Skin of body (tissue), 2 donors: ENCODE data around the gene TCTN3.

GRCh38 chr10:95422194-95422881 lies 131.5 kb upstream of the PDLIM1 start:
- RAMPAGE, long total RNA = no peak

DNA sequence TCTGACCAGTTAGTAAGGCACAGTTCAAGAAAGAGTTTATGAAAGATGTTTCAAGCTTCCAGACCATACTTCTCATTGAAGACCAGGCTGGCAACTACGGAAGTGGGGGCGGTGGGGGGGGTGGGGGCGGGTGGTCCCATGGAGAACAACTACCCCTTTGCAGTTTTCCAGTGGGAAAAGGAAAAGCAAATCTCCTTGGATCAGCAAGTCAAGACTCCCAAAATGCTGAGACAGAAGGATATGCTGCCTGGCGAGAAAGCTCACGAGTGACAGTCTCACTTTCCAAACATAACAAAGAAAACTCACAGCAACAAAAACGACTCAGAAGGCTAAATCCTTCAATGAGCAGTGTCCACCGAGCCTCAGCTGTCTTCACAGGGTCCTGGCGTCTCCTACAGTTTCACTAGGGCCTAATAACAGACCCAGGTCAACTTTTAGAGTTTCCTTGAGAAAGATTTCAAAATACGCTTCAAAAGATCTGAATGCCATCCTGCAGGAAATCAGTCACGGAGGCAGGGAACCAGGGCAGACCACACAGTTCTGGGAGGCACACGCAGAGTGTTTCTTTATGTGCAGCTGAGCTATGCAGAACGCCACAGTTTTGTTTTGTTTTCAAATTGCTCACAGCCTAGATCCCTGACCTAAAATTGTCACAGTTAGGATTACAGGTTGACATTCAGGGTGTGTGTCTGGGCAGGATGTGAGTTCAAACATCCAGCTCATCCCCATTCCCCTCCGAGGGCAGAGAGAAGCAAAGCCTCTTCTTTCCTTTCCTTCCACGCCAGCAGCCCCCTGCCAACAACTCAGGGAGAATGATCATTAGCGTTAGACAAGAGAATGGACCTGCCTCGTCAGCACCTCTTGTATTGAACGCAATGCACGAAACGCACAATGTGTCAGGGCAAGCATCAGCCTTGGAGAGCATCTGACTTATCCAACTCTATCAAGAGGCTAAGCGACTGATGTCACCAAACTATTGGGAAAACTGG lies 128.0 kb downstream of the SORBS1 start:
- RAMPAGE, long total RNA = no peak

DNA sequence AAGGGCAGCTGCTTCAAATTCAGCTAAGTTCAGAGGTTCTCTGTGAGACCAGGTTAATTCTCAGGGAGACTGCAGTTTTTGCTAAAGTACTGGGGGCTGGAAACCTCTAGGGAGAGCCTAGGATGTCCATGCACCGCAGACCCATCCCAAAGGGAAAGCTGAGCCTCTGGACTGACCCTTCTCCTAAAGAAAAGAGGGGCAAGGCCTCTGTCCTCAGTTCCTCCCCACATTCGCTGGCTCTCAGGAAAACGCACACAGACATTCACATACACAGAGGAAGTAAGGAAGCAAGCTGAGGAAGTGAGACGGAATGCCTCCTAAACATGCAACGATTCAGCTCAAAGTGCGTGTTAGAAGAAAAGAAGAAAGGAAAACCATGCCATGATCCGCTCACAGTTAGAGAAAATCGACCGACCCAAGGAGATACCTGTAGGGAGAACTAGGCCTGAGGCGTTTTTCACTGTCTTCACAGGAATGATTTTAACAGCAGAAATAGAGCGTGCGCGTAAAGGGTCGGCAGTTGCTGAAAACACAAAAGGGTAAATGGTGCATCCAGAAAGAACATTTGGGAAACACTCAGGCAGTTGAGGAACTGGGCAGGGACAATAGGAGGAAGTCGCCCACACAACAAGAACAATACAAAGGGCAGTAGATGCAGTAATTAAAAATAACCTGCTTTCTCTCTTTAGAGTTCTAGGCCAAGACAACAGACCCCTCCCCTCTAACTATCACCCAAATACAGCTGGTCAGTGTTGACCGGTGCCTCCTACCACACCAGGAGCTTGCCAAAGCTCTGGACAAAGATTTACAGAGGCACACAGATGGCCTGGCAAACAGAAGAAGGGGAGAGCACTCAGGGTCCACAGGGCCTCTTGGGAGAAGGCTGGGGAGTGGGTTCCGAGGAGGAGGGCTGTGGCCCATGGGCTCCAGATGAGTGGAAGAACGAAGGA lies 126.7 kb downstream of the SORBS1 start:
- RAMPAGE, long total RNA = no peak

DNA sequence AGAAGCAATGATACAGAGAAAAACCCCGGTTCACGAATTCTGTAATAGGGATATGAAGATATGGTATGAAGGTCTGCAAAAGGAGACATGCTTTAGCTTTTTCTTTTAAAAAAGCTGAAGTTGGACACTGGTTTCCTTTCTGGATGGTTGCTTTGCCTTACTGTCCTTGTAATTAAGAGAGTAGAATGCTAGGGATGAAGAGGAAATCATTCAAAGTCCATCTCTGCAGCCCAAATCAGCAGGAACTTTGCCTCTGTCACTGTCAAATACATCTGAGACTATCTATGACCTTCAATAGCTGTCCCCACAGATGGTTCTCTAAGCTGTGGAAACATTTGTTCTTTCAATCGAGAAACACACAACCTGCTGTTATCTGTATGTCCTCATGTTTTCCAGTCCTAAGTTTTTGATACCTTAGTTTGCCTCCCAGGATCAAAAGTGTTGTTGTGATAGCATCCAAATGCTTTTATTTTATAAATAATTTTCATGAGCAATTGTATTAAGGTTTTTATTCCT lies 117.5 kb downstream of the SORBS1 start:
- RAMPAGE, long total RNA = no peak

- RAMPAGE, long total RNA = no peak
Observed at GRCh38 chr10:95511225-95512358, 49.6 kb downstream of the SORBS1 start.

DNA sequence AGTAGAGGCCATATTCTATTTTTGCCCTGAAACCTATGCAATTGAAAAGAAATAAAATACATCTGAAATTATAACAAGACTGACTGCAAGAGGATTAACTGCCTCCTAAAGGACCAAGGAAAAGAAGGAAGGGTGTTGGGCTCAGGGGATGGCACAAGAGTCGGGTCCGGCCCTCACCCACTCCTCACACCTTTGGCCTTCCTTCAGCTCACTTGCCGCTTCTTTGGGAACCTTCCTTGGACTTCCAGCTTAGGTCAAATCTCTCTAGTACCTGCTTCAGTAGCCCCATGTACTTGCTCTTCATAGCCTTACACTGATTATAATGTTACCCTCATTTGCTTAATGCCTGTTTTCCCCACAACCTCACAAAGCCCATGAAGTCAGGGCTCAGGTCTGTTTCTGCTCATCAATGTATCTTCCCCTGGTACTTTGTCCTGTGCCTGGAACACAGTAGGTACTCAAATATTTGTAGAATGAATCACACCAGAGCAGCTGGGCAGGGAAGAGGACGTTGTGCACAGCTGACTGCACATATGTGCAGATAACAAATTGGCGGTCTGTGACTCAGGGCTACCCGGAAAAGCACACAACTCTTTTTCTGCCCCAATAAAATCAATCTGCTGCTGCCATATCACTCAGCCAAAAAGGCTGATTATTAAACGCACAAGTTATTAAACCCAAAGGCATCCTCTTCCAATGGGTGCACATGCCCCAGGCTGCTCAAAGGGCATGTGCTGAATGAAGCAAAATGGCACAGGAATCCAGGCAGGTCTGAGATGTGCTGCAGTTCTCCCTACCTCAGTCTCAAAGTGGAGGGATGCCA lies 43.8 kb downstream of the SORBS1 start:
- RAMPAGE, long total RNA = no peak

DNA sequence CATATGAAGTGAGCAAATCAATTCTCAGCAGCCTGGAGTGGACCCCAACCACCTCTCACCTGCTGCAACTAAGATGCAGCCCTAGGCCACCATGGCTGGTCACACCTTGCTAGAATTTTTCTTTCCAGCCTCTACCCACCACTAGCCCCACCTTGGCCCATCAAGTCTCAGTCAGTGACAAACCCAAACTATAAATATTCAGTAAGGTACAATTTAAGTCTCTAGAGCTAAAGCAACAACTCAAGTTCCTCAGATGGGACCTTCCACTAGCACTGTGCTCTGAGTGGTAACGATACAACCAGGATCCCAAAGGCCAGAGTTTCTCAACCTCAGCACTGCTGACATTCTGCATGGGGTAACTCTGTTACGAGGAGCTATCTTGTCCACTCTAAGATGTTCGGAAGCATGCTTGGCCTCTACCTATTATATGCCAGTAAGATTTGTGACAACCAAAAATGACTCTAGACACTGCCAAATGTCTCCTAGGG lies 22.2 kb downstream of the SORBS1 start:
- RAMPAGE, long total RNA = no peak

DNA sequence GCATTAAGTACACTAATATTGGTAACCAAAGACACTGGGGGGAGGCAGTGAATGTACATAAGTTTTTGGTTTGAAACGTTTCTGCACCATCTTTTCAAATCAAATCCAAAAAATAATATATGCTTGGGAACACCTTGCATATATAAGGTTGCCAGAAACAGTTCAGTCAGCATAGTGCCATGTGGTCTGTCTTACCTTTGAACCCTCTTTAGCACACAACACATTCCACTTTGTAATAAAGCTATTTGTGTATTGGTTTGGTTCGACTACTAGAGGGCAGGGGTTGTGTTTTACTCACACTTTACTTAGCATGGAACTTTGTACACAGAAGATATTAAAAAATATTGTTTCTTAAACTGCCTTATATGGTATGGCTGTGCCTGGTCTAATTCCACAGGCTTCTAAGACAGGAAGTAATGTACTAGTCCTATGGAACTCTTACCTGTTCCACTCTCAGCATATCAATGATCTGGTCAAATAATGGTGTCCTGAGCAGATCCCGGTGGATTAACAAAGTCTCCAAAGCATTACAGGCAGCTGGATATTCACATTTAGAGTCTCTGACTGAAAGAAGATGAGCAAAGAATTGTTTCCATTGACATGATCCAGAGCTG lies 43.1 kb downstream of the ALDH18A1 start:
- RAMPAGE, long total RNA = no peak

- RAMPAGE, long total RNA = no peak
Observed at GRCh38 chr10:95693416-95694354, at the start of gene TCTN3. TSS of gene TCTN3 (minus strand) at chr10:95693927.

GRCh38 chr10:95728591-95728907 lies 27.4 kb upstream of the ENTPD1 start:
- RAMPAGE, long total RNA = no peak

- RAMPAGE, long total RNA = no peak
Observed at GRCh38 chr10:95755412-95755889, 512 bp upstream of the ENTPD1 start.

DNA sequence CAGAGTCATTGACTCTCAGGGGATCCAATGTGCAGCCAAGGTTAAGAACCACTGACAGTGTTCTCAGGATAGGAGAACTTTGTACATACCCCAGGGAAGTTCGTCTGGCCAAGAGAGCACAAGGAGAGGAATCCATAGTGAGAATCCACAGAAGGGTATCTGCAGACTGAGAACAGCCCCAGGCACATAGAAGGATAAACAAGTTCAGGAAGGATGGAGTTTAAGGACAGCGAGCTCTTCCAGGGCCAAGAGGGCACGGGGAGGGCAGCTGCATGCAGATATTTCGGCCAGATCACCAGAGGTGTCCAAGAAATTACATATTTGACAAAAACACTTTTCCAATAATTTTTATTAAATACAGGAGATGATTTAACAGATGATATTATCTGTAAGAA lies 16.4 kb downstream of the BLNK start:
- RAMPAGE, long total RNA = no peak

GRCh38 chr10:96269259-96269767 lies 2.1 kb downstream of the BLNK start:
- RAMPAGE, long total RNA = no peak

DNA sequence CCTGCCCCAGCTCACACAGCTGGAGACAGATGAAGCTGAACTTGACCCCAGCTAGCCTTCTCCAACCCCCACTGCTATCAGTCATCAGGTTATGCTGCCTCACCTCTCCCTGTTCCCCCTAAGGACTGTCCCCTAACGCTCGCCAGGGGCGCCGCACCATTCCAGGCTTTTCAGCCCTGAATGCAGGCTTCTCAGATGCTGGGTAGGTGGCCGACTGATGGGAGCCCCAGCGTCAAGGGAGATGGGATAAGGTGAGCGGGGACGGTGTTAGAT lies 15.8 kb upstream of the OPALIN start:
- RAMPAGE, long total RNA = no peak

DNA sequence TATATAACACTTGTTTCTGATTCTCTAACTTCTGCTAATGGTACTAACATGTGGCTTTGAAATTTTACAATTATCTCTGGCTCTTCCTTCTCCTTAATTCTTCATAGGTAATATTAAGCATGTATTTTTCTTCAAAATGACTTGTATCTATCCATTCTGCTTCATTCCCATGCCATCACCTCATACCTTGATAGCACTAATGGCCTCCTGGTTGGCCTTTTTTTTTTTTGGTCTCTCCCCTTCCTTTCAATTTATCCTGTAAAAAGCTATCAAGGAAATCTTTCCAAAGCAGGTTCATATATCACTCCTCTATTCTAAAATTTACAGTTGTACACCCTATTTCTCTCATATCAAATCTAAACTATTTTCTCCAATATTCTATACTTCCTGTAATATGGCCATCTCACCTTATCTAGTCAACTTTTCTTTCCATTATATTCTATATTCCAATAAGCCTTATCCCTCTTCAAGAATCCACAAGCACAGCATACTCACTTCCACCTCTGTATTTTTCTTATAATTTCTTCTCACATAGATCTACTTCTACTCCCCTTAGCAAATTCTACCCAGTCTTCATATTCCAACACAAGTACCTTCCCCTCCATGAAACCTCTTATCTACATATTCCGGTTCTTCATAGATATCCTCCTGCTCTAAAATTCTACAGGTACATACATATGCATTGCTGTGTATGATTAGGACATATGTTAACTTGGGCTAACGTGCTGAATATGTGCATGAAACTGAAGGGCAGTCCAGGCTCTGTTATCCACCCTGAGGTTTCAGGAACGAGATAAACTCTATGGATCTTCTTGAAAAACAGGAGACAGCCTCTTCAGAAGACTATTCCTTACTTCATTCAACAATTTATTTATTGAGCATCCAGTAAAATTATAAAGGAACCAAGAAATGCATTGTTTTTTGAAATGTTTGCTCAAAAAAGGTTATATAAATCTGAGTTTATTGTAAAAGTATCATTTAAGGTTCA lies 31.7 kb downstream of the TM9SF3 start:
- RAMPAGE, long total RNA = no peak

DNA sequence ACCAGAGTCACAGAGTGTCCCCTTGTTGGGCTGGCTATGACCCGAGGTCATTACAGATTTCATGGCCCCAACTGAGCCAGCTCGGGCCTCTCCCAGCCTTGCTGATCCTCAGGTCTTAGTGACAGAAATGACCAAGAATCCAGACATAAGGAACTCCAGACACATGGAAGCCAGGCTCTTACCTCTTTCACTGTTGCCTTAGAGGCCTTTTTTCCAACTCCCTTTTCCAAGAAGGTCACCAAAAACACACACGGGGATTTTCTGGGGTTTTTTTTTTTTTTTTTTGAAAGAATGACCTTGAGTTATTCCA lies 44.0 kb downstream of the PIK3AP1 start:
- RAMPAGE, long total RNA = no peak

DNA sequence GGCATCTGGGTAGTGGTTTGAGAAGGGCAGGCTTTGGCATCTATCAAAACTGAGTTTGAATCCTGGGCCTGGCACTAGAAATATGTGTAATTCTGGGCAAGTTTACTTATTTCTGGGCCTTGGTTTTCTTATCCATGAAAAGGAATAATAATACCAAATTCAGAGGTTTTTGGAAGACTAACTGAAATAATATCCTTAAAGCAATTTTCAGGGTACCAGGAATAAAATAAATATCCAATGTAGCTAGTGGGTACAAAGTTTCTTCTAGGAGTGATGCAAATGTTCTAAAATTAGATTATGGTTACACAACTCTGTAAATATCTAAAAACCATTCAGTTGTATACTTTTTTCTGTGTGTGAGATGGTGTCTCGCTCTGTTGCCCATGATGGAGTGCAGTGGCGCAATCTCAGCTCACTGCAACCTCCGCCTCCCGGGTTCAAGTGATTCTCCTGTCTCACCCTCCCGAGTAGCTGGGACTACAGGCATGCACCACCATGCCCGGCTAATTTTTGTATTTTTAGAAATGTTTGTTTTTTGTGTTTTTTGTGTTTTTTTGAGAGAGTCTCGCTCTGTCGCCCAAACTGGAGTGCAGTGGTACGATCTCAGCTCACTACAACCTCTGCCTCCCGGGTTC lies 10.7 kb upstream of the FRAT1 start:
- RAMPAGE, long total RNA = no peak

DNA sequence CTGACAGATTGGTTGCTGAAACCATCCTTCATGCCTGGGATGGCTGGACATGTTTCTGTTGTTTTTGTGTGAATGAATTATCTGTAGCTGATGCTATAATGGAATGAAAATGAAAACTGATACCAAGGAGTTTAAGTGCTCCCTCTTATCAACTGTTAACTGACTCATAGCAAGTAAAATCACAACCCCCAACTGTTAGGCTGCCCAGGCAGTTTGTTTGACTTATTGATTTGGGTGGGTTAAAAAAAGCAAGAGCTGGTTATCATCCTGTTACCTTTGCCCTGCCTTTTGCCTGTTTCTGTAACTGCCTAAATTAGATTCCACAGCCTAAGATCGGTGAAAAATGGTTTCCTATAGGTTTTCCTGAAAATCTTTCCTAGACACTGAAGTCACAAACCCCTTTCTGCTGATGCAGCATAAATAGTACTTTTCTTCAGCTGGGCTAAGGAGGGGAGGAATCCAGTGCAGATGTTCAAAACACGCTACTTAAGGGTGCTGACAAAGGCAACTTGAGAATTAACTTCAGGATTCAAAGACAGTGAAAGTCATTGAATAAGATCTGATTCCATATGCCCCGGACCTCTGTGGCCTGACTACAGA lies 5.7 kb downstream of the FRAT2 start:
- RAMPAGE, long total RNA = no peak

DNA sequence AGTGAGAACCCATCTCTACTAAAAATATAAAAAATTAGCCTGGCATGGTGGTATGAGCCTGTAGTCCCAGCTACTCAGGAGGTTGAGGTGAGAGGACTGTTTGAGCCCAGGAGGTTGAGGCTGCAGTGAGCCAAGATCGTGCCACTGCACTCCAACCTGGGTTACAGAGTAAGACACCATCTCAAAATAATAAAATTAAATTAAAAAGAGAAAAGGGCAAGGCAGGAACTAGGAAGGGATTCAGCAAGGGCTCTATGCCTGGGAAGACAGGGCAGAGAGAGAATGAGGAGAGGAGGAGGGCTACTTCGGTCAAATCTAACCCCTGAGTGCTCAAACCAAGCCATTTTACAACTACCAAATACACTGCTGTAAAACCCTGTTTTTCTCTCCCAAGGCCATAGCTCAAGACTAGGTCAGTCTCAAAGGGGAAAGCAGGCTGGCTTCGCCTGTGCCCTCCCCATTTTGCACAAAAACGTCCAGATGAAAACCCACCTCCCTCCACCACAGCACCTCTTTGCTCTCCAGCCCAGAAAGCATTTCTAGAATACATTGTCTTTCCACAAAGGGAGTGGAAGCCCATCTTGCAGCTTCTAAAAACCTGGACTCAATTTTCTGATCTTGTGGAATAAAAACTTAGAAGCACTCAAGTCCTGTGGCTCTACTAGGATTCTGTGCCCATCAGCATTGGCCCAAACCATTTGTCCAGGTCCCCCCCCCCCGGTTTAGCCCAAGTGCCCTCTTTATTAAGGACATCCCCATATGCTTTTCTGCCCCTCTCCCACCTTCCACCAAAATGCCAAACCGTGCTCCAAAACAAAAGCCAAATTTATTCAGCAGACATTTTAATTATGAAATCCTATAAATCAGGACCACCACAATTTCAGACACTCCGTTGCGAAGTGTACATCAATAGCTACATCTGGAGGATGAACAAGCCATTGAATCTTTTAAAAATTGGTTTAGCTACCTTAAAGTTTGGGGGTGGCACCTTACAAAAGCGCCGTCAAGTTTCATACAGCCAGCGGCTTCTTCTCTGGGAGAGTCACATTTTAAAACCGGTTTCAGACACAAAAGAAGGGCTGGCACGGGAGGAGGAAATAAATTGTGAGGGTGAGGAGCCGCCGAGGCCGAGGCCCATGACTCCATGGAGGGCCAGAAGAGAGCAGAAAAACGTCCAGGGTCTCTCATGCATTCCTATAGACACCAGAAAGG lies 2.4 kb downstream of the FRAT2 start:
- RAMPAGE, long total RNA = no peak

- RAMPAGE, long total RNA = no peak
Observed at GRCh38 chr10:97380335-97381226, 20.6 kb downstream of the RRP12 start.